Hair follicular keratinocyte (primary cell): ENCODE measurements around a stretch of chr5.

DNA sequence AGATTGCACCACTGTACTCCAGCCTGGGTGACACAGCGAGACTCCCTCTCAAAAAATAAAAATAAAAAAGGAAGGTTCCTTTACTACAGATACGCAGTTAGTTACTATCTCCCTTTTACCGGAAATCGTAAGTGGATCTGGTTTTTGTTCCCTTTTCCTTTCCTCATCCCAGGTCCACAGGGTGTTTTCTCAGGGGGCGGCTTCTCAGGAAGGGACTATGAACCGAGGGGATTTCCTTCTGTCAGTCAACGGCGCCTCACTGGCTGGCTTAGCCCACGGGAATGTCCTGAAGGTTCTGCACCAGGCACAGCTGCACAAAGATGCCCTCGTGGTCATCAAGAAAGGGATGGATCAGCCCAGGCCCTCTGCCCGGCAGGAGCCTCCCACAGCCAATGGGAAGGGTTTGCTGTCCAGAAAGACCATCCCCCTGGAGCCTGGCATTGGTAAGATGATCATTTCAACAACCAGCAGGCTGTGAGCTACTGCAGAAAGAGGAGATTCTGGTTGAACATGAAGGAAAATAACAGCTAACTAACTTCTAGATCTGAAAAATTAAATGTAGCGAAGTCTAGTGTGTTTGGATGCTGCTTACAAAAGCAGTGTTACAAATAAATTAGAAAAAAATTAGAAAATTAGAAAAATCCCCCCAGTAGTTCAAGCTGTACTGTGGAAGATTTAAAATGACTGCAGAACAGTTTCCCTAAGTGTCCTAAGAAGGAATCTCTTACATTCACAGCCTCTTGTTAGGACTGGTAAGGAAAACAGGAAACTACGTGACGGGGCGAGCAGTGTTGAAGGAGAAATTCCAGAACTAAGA, 75.7 kb downstream of the GOLPH3 start:
- RAMPAGE, long total RNA = no peak

DNA sequence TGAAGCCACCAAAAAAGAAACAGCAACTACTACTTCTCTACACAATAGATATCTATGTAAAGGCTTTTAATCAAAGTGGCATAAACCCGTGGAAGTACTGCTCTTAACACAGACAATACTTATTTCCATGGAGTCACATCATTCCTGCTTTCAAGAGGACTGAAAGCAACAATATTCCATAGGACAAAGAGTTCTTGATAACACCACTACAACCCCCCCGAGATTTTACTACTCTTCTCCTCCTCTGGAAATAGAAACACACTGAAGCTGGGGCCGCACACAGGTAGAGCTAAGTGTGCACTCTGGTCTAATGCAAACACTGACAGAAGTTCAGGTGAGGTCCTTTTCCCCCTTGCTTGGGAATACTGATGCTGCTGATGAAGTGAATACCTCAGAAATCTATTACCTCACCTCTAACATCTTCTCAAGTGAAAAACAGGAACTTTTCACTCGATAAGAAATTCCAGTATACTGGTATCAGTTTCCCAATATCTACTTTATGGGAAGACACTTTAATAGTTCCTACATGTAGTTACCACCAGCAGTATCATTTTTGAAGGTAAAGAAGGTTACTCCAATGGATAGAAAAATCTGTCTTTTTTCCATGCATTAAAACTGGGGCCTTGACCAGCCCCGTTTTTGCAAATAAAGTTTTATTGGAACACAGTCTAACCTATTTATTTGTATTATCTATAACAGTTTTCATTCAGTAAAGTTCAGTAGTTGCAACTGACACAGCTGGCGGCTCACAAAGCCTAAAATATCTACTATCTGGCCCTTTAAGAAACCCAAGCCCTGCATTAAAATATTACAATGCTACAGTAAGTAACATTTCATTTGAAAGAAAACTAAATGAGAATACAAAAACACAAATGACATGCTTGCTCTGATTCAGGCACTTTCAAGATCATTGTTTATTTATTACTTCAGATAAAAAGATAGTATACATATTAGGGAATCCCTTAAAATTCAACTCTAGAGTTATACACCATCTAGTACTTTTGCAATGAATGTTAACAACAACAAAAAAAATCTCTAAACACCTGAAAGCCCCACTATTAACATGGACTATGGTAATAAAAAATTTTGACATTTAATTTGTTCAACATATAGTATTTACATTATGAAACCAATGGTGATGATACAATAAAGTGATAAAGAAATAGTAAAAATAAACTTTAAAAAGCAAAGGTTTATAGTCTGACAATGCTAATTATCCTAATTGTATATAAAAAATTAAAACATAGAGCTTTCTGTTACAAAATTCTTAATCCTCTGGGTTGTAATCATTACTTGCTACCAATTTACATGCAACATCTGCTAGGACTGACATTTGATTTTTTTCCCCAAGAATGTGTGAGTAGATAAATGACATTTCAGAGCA, 49.8 kb downstream of the GOLPH3 start:
- RAMPAGE, long total RNA = no peak

- RAMPAGE, long total RNA = no peak
Measured at GRCh38 chr5:32143493-32143914, 30.6 kb downstream of the GOLPH3 start.

GRCh38 chr5:32174894-32175482, 869 bp upstream of the GOLPH3 start:
- RAMPAGE, long total RNA = no peak

- RAMPAGE, long total RNA = no peak
Measured at GRCh38 chr5:32388452-32388776, 56.1 kb downstream of the ZFR start.

DNA sequence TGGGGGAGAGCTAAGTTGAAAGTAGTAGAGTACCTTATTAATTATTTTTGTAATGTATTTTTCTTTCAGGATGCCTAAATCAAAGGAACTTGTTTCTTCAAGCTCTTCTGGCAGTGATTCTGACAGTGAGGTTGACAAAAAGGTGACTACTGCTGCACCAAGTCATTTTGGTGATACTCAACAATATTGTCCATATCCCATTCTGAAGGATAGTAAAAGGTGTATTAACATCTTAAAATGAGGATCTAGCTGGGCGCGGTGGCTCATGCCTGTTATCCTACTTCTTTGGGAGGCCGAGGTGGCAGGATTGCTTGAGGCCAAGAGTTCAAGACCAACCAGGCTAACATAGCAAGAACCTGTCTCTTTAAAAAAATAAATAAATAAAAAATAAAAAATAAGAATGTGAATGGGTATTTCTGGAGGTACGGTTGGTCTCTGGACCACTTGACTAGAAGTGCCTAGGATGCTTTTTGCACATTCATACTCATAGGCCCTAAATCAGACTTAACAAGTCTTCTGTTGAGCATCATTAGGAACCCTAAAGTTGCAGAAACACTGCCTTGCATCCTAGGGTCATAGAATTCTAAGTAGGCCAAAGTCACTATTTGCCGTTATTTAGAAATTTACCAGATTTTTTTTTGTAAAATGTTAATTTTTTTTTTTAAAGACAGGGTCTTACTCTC, 3.2 kb downstream of the SUB1 start:
- RAMPAGE, long total RNA = no peak

DNA sequence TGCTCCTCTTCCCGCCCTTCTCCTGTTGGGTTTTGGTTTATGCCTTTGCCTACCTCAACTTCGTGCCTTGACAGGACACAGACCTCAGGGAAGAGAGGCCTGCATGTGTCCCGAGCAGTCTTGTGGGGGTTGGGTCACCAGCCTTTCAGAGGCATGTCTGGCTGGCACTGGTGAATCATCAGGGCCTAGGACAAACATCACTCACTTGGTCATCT, 56.8 kb downstream of the NPR3 start:
- RAMPAGE, long total RNA = no peak

DNA sequence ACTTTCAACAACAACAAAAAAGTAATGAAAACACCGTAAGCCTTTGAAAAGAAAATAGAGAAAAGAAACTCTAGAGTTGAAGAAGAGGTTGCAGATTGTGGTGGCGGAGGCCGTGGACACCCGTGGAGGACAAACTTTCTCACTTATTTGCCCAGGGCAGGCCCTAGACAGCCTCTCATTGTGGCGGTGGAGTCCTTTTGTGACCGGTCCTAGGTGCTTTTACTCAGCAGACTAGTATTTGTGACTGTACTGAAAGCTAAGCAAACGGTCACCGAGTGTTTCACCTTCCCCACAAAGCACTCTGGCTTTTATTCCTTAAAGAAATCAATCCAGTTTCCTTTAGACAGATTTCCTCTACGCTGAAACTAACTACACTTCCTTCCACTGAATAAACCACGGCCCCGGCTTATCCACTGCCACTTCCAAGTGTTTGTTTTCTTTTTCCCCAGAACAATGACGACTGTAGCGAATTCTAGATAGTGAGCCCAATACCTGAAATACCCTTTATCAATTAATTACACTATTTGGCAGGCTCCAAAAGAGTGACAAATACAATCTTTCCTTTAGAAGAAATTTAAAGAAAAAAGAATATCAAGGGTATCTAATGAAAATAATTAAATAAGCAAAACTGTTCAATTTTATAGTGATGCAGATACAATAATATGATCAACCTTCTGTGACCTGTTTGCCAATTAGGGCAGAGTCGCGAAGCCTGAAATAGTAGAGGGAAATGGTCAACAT, 210.1 kb upstream of the TARS1 start:
- RAMPAGE, long total RNA = no peak

DNA sequence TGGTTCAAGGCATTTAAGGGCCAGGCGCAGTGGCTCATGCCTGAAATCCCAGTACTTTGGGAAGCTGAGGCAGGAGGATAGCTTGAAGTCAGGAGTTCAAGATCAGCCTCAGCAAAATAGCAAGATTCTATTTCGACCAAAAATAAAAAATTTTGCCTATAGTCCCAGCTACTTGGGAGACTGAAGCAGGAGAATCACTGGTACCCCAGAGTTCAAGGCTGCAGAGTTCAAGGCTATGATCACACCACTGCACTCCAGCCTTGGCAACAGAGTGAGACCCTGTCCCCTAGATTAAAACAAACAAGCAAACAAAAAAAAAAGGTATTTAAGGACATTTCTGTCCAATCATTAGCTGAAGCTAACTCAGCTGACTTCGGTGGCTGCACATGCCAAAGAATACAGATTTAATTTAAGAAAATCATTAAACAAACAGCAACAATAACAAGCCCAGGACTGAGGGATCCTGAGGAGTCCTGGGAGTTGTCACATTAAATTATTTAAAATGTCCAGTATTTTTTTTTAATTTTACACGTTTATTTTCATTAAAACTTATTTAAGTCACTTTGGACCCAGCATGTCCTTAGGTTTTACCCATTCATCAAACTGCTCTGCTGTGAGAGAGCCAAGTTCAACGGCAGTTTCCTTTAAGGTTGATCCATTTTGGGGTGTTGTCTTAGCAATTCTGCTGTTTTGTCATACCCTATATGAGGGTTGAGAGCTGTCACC, 11.2 kb downstream of the AMACR start:
- RAMPAGE, long total RNA = no peak

DNA sequence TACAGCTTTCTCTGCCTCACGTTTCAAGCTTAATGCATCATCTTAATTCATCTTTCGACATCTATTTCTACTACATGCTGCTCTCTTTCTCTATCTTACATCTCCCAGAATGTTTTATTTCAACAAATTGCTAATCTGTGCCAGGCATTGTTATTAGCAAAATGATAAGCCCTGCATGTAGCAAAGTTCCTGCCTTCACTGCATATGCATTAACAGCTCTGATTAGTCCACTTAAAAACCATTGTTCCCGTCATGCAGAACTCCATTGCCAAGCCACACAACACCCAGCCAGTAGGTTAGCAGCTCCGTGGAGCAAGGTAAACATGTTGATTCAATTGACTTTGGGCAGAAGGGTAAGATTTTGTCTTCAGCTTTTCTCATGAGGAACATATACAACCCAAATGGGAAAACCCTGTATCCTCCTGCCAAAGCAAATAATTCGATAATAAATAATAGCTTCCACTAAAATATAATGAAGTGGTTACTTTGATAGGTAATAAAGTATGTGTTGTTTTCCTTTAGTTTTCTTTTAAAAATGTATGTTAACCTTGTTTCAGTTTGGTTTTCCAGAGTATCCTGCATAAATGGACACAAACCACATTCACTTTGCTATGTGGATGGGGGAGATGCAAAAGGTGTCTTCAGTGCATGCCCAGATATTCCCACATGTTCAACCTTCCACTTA, 124.4 kb upstream of the C1QTNF3 start:
- RAMPAGE, long total RNA = no peak

DNA sequence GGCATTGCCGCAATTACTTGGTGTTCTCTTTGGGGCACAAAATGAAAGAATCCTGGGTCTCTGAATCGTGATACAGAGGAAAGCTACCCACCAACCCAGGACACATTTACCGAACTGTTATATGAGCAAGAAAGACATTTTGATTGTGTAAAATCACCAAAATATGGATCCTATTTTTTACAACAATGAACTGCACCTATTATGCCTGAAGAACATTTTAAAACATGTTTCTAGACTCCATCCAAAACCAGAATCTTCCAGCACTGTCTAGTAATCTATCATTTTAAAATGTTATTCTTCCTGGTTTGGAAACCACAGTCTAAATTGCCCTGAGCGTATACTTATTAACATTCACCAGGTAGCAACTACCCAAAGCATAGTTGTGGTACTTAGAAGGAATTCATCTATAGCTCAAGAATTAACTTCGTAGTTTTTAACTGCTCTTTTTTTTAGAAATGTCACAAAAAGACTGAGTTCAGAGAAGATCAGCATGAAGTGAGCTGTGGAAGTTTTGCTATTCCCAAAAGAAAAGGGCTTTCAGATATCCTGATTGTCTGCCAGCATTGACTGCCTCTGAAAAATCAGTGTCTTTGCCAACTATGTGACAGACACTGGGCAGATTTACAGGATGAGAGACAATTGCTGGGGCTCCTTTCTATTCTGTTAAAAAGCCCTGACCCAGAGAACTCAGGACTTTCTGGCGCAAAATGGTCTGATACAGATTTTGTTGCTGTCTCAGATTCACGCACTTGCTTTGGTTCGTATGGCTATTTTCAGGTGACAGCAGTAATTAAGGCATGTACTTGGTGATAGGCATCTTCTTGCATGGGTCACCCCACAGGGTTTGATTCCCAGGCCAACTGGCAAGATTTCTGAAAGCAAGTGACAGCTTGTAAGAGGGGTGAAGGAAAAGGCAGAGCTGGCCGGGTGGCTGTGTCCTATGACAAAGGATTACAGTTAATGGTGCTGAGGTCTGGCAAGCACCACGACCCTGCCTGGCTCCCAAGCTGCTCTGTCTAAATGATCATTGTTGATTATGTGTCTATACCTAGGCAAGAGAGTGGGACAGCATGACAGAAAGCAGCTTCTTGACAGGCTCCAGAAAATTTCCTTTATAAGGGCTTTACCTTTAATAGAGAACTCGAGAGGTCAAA, 152.5 kb upstream of the RAI14 start:
- RAMPAGE, long total RNA = no peak

DNA sequence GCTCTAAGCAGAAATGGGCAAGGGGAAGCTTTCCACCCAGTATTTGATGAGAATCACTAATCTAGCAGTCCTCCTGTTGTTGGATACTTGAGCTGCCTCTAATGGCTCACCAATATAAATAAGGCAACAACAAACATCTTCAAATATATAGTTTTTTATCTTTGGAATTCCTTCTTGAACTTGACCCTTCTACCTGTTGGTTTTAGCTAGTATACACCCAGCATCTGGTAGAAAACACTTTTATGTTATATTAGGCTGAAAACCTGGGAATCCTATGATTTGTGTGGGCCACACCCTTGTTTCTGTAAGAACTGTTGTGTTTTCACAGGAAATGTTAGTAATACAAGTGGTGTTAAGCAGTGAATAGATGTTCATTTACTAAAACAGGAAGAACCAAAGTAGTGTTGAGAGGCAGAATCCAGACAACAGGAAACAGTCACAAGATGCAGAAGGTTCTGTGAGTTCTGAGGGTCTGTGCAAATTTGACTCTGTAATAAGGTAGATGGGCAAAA, 73.1 kb upstream of the RAI14 start:
- RAMPAGE, long total RNA = no peak

GRCh38 chr5:34586059-34586509, 70.0 kb upstream of the RAI14 start:
- RAMPAGE, long total RNA = no peak

DNA sequence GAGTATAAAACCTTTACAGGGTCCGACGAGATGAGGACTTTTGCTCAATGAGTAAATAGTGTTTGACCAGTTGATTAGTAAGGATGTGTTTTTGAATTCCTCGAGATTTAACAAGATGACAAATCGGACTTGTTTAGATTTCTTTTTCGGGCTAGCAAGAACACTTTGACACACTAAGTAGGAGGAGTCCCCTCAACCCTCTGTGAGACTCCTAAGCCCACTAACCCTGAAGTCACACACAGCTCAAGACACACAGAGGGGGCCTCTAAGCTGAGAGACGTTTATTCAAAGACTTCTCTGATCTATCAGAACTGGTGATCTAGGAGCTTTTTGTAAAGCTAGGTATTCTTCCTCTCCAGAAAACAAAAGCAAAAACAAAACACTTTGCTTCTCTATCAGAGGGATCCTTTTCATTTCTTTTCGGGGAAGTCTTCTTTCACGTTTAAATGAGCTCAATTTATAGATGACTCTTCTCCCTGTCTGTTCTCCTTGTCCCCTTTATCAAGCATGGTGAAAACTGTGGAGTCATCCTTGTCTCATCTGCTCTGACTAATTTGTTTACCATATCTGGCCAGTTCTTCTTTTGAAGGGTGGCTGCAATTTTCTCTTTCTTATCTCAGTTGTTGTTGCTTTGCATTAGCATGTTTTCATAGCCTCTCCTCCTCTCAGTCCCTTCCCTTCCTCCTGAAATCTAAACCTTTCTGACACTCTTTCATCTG, 68.7 kb upstream of the RAI14 start:
- RAMPAGE, long total RNA = no peak

DNA sequence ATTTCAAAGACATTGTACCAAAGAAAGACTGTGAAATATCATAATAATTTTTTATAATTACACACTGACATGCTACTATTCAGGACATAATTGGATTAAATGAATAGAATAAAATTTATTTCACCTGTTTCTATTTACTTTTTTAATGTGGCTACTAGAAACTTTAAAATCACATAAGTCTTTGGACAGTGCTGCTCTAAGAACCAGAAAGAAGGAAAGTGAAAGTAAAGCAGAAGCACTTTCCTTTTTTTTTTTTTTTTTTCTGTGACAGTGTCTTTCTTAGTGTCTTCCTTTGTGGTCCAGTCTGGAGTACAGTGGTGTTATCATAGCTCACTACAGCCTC, 39.4 kb downstream of the RAI14 start:
- RAMPAGE, long total RNA = no peak

DNA sequence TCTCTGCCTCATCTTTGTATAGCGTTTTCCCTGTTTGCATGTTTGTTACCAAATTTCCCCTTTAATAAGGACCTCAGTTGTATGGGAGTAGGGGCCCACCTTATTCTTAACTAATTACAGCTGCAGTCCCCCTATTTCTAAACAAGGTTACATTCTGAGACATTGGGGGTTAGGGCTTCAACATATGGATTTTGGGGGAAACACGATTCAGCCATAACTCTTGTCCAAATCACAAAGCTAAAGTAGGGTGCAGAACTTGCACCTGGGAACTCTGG, 43.3 kb downstream of the RAI14 start:
- RAMPAGE, long total RNA = no peak

DNA sequence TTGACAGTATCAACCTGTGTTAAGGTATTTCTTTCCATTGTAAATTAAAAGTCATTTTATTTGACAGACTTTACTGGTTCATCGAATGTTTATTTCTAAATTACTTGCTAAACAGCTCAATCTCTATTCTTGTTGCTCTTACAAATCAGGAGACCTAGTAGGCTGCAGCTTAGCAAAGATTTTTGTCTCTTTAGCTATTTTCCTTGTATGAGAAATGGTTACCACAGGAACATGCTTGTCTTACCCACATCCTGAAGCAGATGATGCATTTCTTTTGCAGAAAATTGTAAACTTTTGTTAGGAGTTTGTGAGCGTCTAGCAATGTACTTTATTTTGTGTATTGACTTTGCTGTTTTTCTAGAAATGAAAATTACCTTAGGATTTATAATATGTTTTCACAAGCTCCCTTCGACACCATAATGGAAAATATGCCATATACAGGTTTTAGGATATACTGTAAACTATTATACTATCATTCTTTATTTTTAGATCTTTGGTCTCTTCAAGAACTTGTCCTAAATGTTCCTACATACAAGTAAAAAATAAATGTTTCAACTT, 53.9 kb downstream of the SPEF2 start:
- RAMPAGE, long total RNA = no peak

DNA sequence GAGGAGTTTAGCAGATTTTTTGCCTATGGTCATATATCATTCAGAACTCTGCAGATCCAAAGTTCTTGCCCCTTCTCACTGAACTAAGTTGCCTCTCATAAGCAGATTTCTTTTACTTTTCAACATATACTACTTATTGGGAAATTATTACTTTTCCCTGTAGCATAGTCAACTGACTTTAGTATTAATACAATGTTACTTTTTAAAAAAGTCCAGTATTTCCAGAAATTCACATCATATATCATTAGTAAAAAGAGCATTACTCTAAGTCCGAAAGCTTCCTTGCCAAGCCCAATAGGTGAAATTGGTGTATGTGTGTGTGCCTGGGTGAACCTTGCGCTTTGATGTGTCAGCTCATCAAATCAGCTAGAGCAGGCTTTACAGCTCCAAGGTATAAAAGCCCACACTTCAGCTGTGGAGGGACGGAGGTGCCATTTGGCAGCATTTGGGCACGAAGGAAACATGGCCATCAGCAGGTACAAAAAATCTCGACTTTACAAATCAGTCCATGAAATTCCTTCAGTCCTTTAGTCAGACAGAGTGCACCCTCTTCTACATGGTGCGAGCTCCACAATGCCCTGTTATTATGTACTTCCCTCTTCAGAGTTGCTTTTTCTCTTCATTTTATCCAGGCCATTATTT, 76.5 kb upstream of the IL7R start:
- RAMPAGE, long total RNA = no peak

DNA sequence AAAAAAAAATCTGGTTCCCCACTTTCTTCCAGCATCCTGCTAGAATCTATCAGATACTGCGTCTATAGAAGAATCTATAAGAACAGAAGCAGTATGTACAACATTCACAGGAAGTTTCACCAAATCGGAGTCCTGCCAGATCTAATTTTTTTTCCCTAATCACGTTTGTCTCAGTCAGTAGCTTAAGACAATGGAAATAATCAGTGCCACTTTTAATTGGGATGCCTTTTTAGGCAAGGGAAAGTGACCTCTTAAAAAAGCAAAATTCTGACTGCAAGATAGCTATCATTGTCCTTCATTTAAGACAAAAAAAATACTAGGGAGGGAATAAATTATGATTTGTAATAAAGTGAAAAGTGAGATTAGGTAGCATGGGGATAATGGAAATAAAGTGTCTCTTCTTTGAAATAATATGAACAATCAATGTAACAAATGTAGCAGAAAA, 3.4 kb downstream of the IL7R start:
- RAMPAGE, long total RNA = no peak

DNA sequence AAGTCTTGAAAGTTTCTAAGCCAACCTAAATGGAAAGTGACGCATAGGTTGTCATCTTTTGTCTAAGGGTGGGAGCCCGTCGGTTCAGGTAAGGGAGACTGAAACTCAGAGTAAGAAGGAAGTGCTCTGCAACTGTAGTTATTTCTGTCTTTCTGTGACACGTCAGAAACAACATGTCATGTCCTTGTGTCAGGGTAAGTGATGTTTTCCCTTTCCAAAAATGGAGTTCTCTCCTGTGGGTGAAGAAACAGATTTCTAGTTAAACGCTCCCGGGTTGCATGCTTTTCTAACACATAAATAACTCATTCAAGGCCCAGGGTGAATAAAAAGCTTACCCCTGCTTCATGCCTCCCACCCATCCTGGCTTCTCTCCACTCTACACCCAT, 33.6 kb downstream of the CAPSL start:
- RAMPAGE, long total RNA = no peak